H9 (cell line): ENCODE data around the genes HIVEP2, FUCA2 and STX11.

DNA sequence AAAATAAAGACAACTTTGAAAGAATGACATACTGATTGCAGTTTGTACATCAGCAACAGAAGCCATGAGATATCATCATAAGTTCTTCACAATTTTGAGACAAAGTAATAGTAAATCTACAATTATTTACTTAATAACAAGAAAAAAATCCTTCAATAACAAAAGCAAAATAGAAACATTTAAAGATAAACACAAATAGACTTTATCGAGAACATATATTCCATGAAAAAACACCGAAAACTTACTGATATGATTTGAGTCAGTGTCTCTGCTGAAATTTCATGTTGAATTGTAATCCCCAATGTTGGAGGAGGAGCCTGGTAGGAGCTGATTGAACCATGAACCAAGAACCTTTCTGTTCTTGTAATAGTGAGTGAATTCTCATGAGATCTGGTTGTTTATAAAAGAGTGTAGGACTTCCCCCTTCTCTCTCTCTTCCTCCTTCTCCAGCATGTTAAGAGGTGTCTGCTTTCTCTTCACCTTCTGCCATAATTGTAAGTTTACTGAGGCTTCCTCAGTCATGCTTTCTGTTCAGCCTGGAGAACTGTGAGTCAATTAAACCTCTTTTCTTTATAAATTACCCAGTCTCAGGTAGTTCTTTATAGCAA lies 1289.2 kb upstream of the CITED2 start:
- PRO-cap = no peak

- PRO-cap = no peak
Measured at GRCh38 chr6:140979445-140980216, 1153.1 kb upstream of the GJE1 start.

- PRO-cap = bidirectional peak, plus-strand start at chr6:142016079, minus-strand start at chr6:142015741
Measured at GRCh38 chr6:142015456-142015859, 117.3 kb upstream of the GJE1 start.

DNA sequence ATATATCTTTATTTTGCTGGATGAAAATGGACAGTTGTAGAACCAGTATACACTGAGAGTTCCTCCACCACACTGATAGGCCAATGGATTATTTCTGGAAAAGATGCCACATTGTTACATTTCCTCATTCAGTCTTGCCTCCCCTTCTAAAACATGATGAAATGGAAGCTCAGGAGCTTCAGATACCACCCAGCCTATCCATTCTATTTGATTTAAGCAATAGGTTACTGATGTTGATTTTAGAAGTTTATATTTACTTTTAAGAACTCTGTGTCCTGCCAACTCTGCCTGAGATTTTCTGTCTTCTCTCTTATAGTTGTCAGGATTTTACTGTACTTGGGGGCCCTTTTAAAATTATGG lies 16.3 kb upstream of the ADGRG6 start:
- PRO-cap = no peak

DNA sequence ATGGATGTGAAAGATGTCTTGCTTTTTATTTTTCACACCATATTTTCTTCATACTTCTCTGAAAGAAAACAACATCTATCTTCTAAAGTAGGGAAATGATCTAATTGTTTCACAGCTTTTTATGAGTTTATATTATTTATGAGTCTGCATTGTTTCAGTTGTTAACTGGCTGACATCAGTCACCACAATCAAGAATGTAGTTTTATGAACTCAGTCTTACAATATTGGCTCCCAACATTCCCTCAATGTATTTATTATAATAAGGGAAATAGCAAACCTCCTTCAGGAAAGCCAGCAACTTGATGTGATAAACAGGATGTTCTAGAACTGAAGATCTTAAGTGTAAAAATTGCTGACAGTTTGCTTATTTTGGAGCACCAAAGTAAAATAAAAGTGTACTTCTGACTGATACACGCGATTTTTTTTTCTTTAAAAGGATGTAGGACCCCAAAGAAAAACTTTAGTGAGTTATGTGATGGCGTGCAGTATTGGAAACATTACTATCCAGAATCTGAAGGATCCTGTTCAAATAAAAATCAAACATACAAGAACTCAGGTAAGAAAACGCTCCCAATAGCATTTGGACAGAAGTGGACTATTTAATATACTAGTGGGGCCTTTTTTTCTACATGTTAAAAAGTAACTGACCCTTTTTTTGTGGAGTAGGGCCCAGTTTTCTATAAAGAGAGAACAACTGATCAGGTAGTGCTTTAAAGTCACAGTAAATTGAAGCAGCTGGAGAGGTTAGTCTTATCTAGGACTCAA lies 106.1 kb downstream of the ADGRG6 start:
- PRO-cap = no peak

- PRO-cap = no peak
Measured at GRCh38 chr6:142844994-142845599, 99.9 kb downstream of the HIVEP2 start.

DNA sequence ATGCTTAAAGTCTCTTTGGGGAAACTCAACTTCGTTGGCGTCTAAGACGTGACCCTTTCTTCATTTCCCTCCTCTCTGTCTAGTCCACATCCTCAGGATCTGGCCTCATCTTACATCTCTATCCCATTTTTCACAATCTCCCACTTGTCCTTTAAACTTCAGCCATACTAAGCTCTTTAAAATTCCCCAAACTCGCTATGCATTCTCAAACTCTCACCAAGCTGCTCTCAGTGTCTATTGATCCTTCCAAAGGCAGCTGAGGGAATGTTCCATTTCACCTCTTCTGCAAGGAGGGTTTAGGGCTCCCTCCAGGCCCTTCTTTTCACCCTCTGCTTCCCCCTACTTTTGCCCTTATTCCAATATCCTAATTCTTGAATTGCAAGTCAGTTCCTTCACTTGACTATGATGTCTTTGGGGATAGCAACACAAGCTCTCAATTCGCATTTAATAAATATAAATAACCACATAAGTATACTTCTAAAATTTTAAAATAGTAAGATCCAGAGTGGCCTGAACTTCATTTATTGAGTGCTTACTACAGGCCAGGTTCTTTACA lies 22.9 kb downstream of the HIVEP2 start:
- PRO-cap = no peak

DNA sequence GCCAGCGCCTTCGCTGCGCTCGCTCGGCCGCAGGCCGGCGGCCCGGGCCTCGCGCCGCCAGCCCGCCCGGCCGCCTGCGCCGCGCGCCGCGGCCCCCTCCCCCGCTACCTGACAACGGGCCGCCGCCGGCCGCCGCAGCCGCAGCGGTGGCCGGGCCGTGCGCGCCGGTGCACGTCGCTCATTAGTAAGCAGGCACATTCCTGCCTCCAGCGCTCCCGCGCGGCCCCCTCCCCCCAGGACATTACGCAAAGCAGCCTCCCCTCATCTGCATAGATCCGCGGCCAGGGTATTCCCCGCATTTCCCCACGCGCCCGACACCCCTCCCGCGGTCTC lies at the start of gene HIVEP2:
Gene HIVEP2, minus strand, starts transcription at position 186 of the 333 bp plus-strand sequence.
- PRO-cap = bidirectional peak, plus-strand start at position 270 of the sequence, minus-strand start at position 106 of the sequence

GRCh38 chr6:142946400-142946683 lies 1.4 kb upstream of the HIVEP2 start:
- PRO-cap = bidirectional peak, plus-strand start at chr6:142946489, minus-strand start at chr6:142946346

- PRO-cap = no peak
Measured at GRCh38 chr6:143054040-143054549, 6.6 kb upstream of the AIG1 start.

GRCh38 chr6:143097153-143097879 lies 36.6 kb downstream of the AIG1 start:
- PRO-cap = no peak

- PRO-cap = no peak
Measured at GRCh38 chr6:143396439-143397030, 54.0 kb downstream of the ADAT2 start.

DNA sequence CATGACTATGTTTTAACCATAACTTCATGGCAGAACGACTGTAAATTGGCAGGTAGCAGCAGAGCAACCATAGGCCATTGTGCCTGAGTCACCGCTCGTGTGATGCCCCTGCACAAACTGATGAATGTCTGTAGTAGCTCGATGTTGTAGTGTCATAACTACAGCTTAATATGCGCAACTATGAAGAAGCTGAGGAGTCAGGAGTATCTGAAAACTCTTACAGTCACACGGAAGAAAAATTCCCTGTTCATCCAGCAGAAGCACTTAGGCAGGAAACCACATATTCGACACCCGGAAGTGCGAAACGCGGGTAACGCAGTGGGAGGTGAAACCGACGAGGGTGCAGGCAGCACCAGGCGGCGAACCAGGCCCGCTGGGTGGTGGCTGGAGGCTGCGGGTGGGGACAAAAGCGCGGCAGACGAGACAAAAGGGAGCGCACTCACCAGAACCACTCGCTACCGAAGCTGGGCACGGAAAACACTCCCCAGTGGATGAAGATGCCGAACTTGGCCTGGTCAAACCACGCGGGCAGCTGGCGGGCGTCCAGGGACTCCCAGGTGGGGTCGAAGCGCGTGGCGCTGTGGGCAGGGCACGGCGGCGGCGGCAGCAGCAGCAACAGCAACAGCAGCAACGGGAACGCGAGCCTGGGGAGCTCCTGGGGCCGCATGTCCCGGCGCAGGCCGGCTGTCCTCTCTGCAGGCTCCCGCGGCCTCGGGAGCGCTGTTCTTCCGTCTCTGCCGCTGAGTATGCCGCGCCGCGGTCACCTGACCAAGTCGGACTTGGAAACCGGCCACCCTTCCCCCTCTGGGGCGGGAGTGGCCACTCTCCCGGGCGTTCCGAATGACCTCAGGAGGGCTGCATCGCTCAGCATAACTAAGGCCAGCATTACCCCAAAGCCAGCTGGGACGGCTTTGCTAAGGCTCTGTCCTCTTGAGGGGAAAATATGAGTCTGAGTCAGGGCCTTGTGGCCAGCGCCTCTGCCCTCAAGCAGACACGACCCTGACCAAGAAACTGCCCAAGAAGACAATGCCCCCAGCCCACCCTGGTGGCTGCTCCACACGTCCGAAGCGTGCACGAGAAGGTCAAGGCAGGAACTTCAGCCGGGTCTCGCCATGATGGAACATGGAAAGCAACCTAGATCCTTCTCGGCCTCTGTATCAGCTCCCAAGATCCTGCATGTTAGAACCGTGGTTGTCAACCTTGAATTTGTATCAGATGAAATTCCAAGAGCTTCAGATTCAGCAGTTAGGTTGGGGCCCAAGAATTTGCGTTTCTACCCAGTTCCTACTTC lies at the start of gene FUCA2:
Gene FUCA2, minus strand, starts transcription at position 753 of the 1,291 bp plus-strand sequence.
- PRO-cap = bidirectional peak, plus-strand start at position 318 of the sequence, minus-strand start at position 119 of the sequence; bidirectional peak, plus-strand start at position 893 of the sequence, minus-strand start at position 722 of the sequence

DNA sequence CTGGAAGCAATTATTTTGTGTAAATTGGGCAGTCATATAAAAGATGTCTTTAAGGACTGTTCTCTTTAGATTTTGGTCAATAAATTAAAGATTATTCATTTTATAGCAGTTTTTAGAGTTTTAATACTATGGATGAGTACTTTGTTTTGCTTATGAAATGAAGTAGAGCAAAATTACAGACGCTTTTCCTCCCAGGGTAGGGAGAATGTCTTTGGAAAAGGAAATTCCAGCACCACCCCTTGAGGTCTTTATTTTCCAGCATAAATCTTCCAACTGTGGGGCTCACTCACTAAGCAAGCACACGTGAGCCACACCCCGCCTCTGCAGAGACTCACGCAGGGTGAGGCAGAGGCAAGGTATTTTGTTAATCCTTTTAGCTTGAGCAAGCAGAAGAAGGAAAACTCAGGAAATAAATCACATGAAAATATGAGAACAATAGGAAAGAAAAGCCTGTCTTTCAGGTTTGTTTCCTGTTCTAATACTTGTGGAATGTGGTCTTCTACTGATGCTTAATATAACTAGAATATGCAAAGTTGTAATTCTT lies 4.2 kb upstream of the PHACTR2 start:
- PRO-cap = unidirectional peak, minus-strand start at position 275 of the sequence

- PRO-cap = no peak
Measured at GRCh38 chr6:143720019-143720669, 42.4 kb downstream of the PHACTR2 start.

DNA sequence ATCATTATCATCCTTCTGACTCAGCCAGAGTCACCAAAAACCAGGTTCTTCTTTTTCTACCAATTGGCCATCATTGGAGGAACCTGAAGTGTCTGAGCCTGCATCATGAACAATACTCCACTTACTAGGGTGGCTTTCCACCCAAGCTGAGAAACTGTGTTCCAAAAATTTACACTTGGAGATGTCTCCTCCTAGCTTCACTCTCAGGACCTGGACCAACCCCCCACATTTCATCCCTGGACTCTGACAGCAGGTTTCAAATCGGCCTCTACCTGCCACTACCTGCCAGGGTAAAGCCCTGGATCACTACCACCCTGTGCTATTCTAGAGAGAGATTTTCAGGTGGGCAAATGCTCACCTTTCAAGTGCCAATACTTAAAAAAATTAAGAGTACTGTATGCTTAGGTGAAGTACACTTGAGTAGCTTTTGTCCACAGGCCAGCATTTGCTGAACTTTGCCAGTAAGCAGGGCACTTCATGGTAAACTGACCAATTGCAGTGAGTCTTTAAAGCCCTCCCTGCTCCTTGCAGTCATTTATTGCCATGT lies 58.7 kb downstream of the PLAGL1 start:
- PRO-cap = no peak

GRCh38 chr6:144149935-144150634 lies at the start of gene STX11:
STX11 (plus strand) TSS chr6:144150517.
- PRO-cap = bidirectional peak, plus-strand start at chr6:144150517, minus-strand start at chr6:144150383

- PRO-cap = no peak
Measured at GRCh38 chr6:144150635-144151681, 641 bp downstream of the STX11 start.

GRCh38 chr6:144159733-144160130 lies 9.4 kb downstream of the STX11 start:
- PRO-cap = no peak

- PRO-cap = no peak
Measured at GRCh38 chr6:144189172-144189920, 39.0 kb downstream of the STX11 start.